Thoracic aorta (tissue), 1 donor: Measurements from ENCODE around the genes LMTK3, CGB5 and LIN7B.

GRCh38 chr19:48330048-48330761 is 4.9 kb downstream of the EMP3 start:
- RAMPAGE, long total RNA = no peak

GRCh38 chr19:48511315-48511941 is at the start of gene LMTK3:
Gene LMTK3, minus strand, starts transcription at chr19:48511835.
- RAMPAGE, long total RNA = no peak

DNA sequence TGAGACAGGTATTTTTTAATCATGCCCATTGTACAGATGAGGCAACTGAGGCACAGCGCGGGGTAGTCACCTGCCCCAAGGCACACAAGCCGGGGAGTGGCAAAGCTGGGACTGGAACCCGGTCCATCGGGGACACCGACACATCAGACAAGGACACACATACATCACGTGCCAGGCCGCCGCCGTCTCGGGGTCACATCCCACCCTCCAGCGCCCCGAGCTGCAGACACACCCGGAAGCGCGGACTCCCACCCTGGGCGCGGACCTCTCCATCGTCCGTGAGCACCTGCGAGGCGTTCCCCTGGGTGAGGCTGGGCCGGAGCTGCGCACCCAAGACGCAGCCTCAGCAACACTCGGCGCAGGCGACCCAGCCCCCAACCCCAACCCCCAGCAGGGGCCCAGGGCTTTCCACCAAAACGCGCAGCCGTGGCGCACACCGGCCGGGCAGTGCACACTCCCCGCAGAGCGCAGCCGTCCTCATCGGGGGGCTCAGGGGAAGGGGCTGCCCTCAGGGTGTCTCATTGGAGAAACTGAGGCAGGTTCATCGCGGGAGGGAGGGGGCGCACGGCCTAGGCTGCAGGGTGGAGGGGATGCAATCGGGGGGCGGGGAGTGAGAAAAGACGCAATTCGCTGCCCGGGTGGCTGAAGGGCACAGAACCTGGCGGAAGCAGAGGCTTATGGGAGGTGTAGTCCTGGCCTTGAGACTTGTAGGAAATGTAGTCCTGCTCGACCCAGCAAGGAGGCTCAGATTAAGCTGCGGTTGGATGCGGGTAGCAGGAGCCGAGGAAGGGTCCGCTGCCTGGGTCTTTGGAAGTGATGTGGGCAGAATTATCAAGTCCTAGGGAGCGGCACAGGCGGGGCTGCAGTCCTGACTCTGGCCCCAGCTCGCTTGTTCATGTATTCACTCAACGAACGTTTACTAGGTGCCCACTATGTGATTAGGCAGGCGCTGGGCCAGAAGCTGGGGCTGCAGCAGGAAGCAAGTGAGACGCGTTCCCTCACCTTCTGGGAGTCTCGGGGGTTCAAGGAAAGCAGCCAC is 2.0 kb upstream of the LMTK3 start:
- RAMPAGE, long total RNA = no peak

DNA sequence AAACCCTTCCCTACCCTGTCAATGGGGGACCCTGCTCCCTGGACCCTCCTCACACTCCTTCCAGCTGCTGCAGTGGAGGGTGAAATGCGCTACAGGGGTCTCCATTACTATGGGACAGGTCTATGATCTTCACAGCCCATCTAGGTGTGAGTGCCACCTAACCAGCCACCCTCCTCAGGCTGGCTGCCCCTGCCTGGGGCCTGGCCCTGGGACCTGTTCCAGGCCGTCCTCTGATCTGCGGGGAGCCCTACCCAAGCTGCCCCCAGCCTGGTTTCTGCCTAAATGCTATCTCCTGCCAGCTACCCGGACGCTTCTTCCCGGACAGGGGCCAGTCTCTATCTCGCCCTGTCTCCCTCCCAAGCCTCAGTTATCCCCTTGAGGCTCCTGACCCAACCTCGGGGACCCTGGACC is 734 bp downstream of the FAM83E start:
- RAMPAGE, long total RNA = no peak

GRCh38 chr19:48616608-48617555 is 2.0 kb upstream of the FAM83E start:
- RAMPAGE, long total RNA = no peak

DNA sequence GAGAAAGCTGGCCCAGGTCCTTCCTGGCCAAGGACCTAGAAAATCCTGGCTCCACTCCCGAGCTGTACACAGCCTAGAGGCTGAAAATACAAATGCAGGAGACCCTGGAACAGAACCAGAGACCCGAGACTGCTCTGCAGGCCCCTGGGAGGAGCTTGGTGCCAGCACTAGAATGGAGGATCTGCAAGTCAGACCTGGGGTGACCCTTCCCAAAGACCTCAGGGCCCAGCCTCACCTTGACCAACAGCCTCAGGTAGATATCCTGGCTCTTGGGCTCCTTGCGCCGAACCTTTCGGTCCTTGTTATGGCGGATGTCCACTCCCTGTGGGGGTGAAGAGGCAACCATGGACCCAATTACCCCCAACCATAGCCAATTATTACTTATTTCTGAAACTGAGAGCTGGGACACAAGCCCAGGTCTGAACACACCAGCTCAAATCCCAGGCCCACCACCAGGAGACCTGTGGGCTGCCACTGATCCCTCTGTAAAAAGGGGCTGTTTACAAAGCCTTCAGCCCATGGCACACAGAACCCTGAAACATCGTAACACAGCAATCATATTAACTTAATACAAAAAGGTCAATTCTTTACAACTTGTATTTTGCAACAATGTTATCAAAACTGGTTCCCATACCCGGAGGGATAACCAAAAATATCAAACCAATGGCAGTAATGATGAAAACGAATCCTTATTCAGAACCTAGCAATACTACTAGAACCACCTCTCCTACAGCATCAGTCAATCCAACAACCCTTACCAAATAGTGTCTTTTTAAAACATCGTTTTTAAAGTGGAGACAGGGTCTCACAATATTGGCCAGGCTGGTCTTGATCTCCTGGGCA is 1.2 kb downstream of the RPL18 start:
- RAMPAGE, long total RNA = no peak

GRCh38 chr19:48712762-48713625 is 6.5 kb downstream of the MAMSTR start:
- RAMPAGE, long total RNA = start-site peak on the minus strand at chr19:48713421-48713495, 6 reads

DNA sequence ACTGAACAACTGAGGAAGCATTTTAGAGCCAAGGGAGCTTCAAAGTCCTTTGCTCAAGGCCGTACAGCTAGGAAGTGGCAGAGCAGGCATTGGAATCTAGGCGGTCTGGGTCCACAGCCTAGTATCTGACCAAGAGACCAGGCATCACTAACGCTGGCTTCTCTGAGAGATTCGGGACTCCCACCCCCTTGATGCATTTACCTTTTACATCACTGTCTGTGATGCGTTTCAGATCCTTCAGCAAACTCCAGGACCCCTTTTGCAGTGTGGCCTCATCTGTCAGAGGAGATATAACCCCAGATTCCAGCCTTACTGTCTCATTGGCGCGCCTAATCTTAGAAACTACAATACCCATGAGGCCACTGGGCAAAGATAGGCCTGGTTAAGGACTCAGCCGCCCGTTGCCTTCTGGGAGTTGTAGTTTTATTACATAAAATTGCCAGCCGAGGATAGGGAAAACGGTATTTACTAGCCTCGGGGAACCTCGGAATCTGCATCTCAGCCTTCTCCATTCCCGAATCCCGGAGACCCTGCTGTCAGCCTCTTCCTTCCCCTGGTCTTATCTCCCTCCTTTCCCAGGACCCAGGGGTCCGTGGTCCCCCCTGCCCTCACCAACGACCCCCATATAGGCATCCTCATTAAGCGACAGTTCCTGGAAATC is 1.6 kb downstream of the IZUMO1 start:
- RAMPAGE, long total RNA = no peak

- RAMPAGE, long total RNA = no peak
These were observed 2.9 kb downstream of the BCAT2 start for GRCh38 chr19:48807669-48808533.

GRCh38 chr19:48813561-48813800 is 2.7 kb upstream of the BCAT2 start:
- RAMPAGE, long total RNA = no peak

- RAMPAGE, long total RNA = no peak
These were observed 3.8 kb downstream of the PPP1R15A start for GRCh38 chr19:48875698-48876802.

DNA sequence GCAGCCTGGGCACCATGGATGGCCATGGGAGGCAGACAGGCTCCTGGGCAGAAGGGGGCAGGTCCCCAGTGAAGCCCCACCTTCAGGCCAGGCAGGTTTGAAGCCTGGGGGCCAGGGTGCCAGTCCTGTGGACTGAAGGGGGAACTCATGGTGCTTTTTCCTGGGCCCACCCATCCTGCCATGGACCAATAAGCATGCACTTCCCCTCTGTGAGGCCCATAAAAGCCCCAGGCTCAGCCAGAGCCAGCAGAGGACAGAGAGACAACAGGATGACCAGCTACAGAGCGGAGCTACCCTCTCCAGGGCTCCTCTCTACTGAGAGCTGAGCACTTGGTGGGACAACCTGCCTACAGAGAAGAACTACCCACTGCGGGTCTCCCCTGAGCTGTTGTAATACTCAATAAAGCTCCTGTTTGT is 7.6 kb upstream of the BAX start:
- RAMPAGE, long total RNA = no peak

- RAMPAGE, long total RNA = no peak
These were observed 2.9 kb upstream of the FTL start for GRCh38 chr19:48961986-48962752.

DNA sequence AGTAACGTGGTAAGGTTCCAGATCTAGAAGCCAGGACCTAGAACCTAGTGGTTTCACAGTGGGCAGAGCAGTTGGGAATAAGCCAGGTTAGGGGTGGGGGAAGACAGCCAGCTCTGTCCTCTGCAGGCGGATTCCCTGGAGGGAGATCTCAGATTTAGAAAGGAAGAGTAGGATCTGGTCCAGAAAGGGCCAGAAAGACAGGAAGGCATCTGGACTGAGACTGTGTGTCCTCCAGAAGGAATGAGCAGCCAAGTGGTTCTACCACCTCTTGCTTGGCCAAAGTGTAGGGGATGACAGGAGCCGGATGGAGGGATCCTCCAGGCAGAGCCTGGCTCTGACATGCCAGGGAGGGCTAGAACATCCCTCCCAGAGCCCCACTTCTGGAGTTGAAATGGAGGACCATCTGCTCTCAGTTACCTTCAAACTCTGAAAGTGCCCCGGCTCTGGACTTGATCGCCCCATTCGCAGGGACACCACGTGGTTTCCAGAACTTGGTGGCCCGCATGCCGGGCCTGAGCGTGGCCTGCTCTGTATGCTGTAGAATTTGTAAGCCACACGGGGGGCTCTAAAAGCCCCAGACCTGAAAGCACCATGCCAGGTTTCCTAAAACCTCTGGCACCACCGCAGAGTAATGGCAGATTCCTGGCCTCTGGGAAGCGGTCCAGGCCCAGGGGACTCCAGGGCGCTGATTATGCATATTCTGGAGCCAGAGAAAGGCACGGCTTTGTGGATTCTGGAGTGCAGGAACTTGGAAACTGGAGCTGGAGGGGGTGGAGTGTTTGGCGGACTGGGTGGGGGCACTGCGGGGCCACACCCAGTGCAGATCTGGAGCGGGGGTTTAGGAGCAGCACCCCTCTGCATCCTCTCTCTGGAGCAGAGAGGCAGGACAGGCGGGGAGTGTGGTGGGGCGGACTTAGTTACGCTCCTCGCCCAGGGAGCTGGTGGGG is 3.5 kb downstream of the FTL start:
- RAMPAGE, long total RNA = no peak

DNA sequence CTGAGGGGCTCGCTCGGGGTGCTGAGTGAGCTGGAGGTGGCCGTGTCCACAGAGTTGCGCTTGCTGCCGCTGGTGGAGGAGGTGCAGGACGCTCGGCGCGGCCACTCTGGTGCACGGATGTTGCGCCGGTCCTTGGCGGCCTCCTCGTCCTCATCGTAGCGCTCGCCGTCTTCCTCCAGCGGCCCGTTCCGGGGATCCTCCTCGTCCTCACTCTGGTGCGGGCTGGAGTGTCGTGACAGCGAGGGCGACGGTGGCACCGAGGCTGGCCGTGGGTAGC is 4.2 kb downstream of the FTL start:
- RAMPAGE, long total RNA = no peak

- RAMPAGE, long total RNA = no peak
These were observed 529 bp upstream of the ENSG00000268655 start for GRCh38 chr19:49020885-49021270.

DNA sequence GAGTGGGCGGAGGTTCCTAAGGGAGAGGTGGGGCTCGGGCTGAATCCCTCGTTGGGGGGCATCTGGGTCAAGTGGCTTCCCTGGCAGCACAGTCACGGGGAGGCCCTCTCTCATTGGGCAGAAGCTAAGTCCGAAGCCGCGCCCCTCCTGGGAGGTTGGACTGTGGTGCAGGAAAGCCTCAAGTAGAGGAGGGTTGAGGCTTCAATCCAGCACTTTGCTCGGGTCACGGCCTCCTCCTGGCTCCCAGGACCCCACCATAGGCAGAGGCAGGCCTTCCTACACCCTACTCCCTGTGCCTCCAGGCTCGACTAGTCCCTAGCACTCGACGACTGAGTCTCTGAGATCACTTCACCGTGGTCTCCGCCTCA is at the start of gene CGB5:
TSS of gene CGB5 (plus strand) at position 209 of the 368 bp plus-strand sequence.
- RAMPAGE, long total RNA = no peak

GRCh38 chr19:49114039-49115533 is at the start of gene LIN7B:
Gene LIN7B, plus strand, starts transcription at chr19:49114370.
- RAMPAGE, long total RNA = start-site peak on the plus strand at chr19:49114370-49114396, 19 reads; start-site peak on the minus strand at chr19:49115032-49115047, 14 reads

GRCh38 chr19:49135911-49136530 is 16.7 kb downstream of the PPFIA3 start:
- RAMPAGE, long total RNA = no peak

- RAMPAGE, long total RNA = no peak
These were observed 1.2 kb downstream of the HRC start for GRCh38 chr19:49153612-49154748.